ENCODE measurements around a stretch of chr17.

DNA sequence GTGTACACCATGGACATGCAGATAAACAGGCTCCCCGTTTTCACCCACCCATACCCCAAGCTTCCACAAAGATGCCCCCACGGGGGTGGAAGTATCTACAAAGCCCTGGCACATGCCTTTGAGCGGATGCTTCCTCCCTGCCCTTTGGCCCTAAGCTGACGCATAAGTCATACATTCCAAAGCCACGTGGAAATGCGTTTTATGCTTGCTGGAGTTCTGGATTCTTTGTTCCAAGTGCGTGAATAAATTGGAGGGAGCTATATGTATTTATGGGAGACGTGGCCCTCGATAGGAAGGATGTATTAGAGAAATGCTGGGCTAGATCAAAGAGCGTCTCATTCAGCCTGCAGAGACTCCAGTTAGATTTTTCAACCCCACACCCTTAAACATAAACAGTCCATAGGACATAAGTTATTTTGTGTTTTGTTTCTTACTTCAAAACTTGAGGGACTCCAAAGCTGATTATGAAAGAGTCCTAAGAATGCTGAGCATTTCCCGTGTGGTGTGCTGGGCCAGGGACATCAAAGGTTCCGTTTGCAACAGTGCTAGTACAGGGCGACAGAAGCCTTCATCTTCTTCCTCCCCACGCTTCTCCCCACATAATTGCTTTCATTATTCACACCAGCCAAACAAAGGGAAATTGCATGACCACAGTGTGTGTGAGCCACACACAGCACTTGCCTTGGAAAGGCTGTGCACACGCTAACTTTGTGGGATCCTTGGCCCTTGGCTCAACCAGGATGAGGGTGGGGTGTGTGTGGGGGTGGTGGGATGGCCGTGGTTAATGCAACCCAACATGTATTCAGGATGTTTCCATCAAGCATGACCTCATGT, 73.6 kb downstream of the WIPI1 start:
- PRO-cap, result no peak

DNA sequence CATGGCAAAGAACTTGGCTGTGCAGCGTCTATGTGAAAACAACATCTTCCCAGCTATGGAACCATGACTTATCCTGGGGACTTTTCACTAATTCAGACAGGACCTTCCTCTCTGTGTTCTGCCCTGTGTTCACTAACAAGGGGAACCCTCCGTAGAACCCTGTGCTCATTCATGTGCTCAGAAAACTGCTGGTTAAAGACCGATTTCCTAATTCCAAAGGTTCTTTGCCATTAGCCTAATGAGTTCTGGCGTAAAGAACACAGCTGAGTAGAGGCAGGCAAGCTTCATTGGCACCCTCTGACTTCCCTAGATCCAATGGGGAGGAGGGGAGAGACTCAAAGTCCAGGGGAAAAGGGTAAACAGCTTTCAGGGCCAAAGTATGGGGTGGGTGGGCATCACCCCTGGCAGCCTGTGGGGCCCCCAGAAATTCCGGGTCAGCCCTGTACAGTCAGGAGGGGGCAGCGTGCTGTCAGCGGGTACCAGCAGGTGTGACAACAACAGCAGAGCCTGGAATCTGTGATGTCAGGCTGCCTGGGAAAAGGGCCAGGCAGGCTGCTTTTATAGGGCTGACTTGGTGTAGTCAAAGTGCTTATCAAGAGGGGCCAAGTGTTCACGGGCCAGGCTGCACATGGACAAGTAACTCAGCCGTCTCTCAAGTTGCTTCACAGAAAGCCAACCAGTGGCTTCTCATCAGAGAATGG, 71.0 kb downstream of the WIPI1 start:
- PRO-cap, result no peak

- PRO-cap, result no peak
Observed at GRCh38 chr17:68399731-68400297, 57.5 kb downstream of the WIPI1 start.

GRCh38 chr17:68413357-68414298, 43.7 kb downstream of the WIPI1 start:
- PRO-cap, result unidirectional peak, minus-strand start at chr17:68414091

DNA sequence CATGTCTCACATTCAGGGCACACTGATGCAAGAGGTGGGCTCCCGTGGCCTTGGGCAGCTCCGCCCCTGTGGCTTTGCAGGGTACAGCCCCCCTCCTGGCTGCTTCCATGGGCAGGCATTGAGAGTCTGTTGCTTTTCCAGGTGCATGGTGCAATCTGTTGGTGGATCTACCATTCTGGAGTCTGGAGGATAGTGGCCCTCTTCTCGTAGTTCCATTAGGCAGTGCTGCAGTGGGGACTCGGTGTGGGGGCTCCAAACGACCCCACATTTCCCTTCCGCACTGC, 5.7 kb downstream of the PRKAR1A start:
- PRO-cap, result no peak

DNA sequence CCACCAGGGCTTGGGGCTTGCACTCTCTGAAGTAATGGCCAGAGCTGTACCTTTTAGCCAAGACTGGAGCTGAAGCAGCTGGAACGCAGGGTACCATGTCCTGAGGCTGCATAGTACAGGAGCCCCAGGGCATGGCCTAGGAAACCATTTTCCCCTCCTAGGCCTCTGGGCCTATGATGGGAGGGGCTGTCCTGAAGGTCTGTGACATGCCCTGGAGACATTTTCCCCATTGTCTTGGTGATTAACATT, 6.2 kb downstream of the PRKAR1A start:
- PRO-cap, result no peak

DNA sequence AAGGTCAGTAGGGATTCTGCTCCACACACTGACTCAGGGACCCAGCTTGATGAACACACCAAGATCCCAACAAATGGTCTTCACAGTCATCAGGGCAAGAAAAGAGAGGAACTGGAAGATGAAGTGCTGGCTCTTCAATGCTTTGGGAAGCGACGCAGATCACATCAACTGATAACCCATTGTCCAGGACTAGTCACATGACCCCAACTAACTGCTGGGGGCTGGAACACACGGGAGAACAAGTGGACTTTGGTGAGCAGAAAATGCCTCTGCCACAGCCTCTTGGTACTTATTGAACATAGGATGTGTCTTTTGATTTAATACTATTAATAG, 21.5 kb downstream of the FAM20A start:
- PRO-cap, result no peak

GRCh38 chr17:68598424-68599013, 2.6 kb downstream of the FAM20A start:
- PRO-cap, result no peak

DNA sequence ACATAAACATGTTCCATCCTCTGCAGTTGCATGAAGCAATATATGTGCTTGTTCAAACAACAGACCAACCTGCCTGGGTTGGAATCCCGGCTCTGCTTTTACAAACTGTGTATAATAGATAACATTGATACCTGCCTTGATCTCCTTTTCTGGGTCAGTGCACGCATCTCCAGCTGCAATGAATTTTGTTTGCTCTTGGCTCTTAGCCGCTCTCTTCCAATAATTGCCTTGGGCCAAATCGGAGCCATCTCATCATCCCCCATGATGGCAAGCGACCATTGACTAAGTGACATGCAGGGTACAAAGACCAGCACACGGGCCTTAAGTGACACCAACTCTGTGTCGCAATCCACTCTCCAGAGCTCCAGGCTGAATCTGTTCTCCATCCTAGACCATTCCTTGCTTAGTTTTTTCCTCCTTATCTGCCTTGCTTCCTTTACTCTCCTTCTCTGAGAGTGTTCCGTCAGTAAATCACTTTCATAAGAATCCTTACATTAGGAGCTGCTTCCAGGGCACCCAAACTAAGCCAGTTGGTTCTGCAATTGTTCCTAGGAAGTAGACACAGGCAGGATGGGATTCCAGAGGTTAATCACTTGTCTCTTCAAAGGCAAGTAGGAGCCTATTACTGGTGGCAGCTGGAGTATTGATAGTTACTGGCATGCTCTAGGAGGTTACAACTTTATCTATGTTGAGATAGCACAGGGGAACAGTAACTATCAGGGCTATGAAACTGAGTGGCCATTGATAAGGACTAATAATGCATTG, 134.2 kb downstream of the ABCA8 start:
- PRO-cap, result no peak

- PRO-cap, result no peak
Observed at GRCh38 chr17:68840165-68840578, 115.0 kb downstream of the ABCA8 start.

DNA sequence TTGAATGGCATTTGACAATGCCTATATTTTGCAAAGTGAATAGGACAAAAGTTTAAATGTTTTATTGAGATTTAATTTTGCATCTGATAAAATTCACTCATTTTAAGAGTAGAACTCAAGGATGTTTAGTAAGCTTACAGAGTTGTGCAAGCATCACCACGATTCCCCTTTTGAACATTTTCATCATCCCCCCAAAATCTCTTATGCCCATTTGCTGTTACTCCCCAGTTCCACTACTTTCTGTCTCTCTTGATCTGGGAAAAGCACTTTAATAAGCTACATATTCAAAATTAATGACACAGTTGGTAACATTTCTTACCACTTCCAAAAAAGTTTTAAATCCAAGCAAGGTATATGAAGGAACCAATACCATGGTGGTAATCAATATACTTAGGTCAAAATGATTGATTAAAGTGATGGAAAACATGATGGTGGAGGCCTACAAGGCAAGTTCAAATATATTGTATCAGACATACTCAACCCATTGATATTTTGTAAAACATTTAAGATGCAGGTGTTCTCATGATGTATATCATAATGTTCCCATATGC, 30.2 kb upstream of the ABCA9 start:
- PRO-cap, result no peak

- PRO-cap, result no peak
Observed at GRCh38 chr17:69325460-69325850, 1.5 kb downstream of the ABCA5 start.

GRCh38 chr17:69501206-69501907, 86.9 kb downstream of the MAP2K6 start:
- PRO-cap, result no peak

- PRO-cap, result no peak
Observed at GRCh38 chr17:69573269-69573804, 158.8 kb downstream of the MAP2K6 start.

- PRO-cap, result no peak
Observed at GRCh38 chr17:69717296-69717750, 302.8 kb downstream of the MAP2K6 start.

GRCh38 chr17:70089164-70089363, 14.0 kb downstream of the KCNJ16 start:
- PRO-cap, result no peak

GRCh38 chr17:72422718-72423600, 302.1 kb downstream of the SOX9 start:
- PRO-cap, result no peak

GRCh38 chr17:72446356-72447033, 325.7 kb downstream of the SOX9 start:
- PRO-cap, result no peak

DNA sequence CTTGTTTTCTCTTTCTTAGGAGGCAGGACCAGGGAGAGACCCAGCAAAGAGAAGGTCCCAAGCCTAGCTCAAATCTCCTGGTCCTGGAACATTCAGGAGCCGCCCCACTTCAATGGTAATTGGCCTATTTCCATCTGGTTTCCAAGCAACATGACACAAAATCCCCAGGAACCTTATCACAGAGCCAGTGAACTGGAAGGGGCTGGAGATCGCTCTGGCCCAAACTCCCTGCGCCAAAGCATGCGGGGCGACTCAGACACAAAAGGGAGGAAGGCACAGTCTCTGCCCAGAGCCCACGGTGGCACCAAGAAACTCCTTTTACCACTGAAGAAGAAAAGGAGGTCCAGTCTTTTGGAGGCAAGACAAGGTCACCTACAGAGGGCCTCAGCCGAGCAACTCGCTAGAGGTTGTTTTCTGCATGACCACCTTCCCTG, 394.6 kb downstream of the SOX9 start:
- PRO-cap, result no peak

- PRO-cap, result bidirectional peak, plus-strand start at chr17:72519095, minus-strand start at chr17:72518916
Observed at GRCh38 chr17:72518534-72519771, 398.1 kb downstream of the SOX9 start.

All from left lung (tissue), 1 donor.